Fibroblast of villous mesenchyme (primary cell): ENCODE data around the gene TRAK1.

GRCh38 chr3:42087051-42087471 is 4.1 kb upstream of the TRAK1 start:
- CAGE, long polyA plus RNA: no peak

- CAGE, long polyA plus RNA: no peak
Observed at GRCh38 chr3:42090818-42091822, at the start of gene TRAK1. Gene TRAK1 (plus strand): TSS chr3:42091357.

DNA sequence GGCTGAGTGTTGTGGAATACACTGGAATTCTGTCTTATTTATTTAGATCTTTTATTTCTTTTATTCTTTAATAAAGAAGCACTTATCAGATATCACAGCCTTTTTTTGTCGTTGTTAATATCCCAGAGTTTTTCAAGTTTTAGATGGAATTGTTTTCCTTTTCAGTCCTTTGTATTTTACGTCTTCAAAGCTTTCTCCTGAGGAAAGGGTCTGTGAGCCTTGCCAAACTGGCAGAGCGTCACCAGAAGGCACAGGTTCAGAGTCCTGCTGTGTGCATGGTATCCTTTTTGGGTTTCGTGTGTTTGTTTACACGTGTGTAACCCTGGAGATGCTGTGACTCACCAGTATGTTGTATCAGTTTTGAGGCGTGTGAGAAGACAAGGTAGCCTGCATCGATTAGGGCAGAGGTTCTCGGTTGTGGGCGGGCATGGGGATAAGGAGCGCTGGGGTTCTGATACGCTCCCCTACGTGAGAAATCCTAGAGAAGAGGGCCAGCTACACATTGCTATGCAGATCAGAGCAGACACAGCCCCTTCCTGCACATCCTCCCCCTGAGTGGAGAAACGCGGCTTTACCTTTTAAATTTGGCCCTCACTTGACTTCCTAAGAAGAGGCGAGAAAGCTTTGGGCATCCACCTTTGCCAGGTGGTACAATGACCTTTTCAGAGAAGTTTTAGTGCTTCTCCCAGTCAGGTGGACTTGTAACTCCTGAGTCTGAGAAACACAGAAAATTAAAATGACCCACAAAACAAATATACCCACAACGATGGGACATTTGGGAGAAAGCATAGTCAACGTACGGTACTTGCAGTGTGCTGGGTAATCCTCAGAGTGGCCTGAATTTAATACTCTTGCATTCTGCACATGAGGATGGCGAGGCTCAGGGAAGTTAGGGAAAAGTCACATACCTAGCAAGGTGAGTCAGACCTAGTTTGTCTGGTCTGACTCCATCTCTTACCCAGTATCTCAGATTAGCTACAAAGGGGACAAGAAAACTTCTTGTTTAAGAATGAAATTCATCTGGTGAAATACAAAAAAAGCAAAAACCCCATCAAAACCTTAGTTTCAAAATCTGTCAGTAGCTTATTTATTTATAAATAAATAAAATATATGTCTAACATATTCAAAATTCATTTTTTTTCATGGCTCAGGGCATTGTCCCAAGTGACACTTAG is 38.1 kb downstream of the TRAK1 start:
- CAGE, long polyA plus RNA: no peak

DNA sequence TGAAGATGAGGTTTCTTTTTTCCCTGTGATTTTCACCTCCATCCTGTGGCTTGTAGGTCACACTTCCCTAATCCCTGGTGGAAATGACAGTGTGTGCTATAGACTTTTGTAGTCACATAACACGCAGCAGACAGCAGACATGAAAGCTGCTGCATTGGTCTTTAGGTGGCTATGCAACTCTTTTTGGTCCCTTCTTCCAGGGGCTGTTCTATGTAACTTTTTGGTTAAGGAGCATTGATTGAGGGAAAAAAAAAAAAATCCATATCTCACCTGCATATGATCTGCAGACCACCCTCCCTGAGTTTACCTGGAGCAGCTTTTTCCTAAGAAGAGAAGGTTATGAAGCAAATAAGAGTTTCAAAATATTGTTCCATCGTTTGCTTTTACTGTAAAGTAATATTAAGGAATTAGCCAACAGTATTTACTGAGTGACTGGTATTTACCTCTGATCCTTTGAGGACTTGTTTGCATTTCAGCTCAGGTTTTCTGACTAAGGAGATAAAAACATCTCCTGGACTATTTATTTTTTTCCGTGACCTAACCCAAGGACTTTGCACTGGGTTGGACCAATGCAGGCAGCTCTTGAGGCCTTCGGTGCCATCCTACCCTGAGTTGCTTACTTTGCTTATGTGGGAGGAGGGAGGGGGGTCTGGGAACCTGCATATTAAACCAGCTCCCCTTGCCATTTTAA is 39.1 kb downstream of the TRAK1 start:
- CAGE, long polyA plus RNA: no peak

DNA sequence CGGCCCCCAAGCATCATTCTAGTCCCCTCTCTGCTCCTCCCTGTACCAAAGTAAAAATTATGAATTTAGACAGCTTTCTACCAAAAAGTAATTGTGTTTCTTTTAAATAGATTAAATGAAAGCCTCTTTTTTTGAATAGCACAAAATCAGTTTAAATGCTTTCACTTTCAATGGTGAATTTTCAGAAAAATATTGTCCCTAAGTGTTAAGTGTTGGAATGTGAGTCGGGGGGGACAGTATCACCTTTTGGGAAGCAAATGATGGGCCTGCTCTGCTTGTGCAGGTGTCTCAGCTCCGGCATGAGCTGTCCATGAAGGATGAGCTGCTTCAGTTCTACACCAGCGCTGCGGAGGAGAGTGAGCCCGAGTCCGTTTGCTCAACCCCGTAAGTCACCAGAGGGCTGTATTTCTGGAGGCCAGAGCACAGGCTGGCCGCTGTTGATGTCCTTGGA is 78.2 kb downstream of the CCK start:
- CAGE, long polyA plus RNA: no peak

- CAGE, long polyA plus RNA: no peak
Observed at GRCh38 chr3:42489269-42489627, 13.2 kb upstream of the VIPR1 start.

- CAGE, long polyA plus RNA: no peak
Observed at GRCh38 chr3:42516201-42516807, 13.9 kb downstream of the VIPR1 start.

GRCh38 chr3:42529926-42530651 is 27.6 kb downstream of the VIPR1 start:
- CAGE, long polyA plus RNA: no peak

GRCh38 chr3:42544784-42545692 is 36.7 kb downstream of the SEC22C start:
- CAGE, long polyA plus RNA: no peak

- CAGE, long polyA plus RNA: no peak
Observed at GRCh38 chr3:42630350-42630977, 23.0 kb upstream of the ZBTB47 start.

DNA sequence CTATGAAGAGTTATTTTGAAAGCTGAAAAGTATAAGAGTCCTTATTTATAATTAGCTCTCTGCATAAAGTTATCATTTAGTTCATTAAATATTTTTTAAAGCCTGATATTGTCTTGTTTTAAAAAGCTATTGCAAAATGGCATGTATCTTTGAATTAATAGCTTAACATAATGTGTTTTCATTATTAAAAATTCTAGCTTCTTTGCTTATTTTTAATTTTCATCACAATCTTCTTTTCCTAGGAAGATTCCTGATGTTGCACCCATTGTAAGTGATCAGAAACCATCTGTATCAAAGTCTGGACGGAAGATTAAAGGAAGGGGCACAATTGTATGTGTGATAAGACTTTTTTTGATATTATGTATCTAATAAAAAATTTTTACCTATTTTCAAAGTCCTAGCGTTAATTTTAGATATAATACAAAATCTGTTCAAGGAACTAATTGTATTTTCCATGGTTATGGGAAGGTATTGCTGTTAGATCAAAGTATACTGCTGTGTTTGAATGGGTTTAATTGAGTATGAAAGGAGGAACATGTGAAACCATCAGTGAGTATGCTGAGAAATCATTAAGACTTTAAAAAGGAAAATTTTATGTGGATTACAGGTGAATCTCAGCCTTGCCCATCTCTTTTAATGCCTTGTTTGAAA is 19.0 kb upstream of the ZBTB47 start:
- CAGE, long polyA plus RNA: no peak

DNA sequence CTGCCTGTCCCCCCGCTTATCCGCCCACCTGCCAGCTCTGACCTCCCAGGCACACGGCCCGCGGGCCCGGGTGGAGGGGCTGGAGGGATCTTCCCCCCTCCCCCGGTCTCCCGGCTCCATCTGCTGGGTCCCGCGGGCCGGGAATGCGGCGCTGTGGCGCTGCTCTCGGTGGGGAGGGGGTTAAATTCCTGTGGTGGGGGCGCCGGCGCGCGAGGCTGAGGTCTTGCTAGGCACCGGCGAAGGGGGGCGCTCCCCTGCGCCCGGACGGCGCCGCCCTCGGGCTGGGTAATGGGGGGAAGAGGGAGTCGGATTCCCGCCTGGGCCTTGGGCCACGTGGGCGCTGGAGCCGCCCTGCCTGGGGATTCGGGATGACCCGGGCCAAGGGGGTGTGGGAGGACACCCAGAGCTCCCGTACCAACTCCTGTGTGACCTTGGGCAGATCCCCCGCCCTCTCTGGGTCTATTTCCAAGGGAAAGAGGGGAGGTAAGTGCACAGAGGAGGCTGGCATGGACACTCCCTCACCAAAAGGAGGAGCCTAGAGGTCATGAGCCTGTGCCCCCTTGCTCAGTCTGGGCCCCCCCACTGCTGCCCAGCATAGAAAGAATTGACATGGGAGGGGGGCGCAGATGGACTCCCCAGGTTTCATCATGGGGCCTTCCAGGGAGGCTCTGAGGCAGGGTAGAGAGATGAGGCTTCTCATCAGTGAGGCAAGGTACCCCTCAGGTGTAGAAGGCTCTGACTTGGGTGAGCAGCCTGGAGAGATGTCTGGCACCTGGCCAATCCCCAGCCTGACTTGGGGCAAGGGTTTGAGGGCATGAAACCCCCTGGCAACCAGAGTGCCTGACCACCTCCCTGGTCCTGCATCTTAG is 1.4 kb downstream of the ZBTB47 start:
- CAGE, long polyA plus RNA: no peak

- CAGE, long polyA plus RNA: no peak
Observed at GRCh38 chr3:42686184-42686558, 834 bp downstream of the KLHL40 start.

- CAGE, long polyA plus RNA: no peak
Observed at GRCh38 chr3:42701877-42702549, 585 bp downstream of the HHATL start.

DNA sequence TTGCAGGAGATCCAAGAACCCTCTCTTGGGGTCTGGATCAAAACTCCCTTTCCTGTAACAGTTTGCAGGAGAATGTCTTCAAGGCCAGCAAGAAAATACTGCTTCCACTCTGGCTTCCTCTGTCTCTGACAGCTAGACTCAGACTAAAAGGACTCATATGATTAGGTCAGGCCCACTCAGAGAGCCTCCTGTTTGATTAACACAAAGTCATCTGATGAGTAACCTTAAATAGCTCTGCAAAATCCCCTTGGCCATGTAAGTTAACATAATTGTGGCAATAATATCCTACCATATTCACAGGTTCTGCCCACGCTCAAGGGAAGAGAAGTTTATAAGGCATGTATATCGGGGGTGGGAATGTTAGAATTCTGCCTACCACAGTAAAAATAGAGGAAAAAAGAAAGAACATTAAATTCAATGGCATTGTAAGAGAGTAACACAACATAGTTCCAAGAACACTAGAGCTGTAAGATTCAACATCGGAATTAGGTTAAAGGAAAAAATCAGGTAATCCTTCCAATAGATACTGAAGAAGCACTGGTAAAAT is 20.6 kb upstream of the HHATL start:
- CAGE, long polyA plus RNA: no peak

DNA sequence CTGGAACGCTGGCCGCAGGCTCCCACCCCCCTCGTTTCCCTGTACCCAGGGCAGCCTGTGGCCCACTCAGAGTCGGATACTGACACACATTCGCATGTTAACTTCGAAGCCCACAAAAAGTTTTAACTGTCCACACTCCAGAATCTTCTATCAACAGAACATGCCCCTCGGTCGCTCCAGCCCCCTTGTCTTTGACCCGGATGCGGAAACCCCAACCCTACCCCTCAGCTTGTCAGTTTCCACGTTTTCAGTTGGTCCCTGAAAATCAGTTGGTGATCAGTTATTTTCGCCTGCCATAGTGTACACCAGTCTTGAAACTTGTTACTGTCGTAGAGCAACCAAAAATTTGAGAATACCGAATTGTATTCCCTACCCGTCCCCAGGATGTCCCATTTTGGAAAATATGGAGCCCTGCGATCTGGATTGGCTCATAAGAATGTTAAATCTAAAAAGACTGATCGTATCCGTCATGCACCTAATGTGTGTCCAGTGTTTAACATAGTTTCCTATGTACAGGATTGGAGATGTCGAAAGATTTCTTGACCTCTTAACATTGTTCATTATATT is 481 bp downstream of the KRBOX1 start:
- CAGE, long polyA plus RNA: no peak

- CAGE, long polyA plus RNA: no peak
Observed at GRCh38 chr3:43215242-43215777, 71.0 kb upstream of the SNRK start.

GRCh38 chr3:43302897-43303356 is 16.6 kb downstream of the SNRK start:
- CAGE, long polyA plus RNA: no peak

- CAGE, long polyA plus RNA: no peak
Observed at GRCh38 chr3:43418329-43419181, 132.2 kb downstream of the SNRK start.

GRCh38 chr3:43894687-43894998 is 203.9 kb downstream of the ABHD5 start:
- CAGE, long polyA plus RNA: no peak